Aorta (tissue), 1 donor: ENCODE results near the genes FARS2, F13A1 and RREB1.

GRCh38 chr6:5120403-5120807, 35.3 kb downstream of the PPP1R3G start:
- PRO-cap: no peak

- PRO-cap: no peak
These were observed 86.0 kb downstream of the LYRM4 start for GRCh38 chr6:5174687-5175219.

DNA sequence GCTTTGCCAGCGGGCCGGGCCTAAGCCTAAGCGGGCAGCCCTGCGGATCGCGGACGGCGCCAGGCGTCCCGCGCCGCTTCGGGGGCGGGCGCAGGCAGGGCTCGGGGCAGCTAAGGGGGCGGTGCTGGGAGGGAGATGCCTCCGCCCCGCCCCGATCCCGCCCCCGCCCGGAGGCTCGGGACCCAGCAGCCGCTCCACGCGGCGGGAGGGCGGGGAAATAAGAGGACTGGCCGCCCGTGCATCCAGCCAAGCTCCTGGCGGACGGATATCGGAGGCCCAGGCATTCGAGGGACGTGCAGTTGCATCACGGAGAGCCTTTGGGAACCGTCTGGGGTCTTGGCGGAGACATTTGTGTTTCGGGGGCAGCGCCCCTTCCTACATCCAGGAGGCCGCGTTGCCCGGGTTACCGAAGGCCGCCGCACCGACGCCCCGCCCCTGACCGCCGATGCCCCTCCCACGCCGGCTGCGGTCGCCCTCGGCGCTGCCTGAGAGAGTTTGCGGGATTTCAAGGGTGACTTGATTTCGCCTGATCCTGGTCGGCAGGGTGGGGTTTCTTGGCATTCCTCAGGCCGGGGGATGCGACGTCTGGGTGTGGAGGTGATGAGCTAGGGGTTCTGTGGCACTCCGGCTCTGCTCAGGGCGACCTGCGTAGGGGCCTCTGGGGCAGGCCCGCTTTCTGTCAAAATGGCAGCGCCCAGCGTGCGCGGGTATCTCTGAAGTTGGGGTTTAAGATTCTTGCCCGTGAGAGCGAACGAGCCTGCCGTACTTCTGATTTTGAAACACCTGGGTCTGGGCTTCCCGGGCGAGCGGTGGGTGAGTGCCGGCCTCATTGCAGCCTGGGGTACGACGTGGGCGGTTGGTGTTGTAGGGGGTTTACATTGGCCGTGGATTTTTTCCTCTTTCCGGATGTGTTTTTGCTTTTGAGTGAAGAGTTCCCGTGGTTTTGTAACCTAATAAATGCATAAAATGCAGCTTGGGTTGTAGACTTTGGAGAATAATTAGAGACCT, at the start of gene FARS2:
FARS2 (plus strand) TSS at position 666 of the 1,008 bp plus-strand sequence.
- PRO-cap: no peak

DNA sequence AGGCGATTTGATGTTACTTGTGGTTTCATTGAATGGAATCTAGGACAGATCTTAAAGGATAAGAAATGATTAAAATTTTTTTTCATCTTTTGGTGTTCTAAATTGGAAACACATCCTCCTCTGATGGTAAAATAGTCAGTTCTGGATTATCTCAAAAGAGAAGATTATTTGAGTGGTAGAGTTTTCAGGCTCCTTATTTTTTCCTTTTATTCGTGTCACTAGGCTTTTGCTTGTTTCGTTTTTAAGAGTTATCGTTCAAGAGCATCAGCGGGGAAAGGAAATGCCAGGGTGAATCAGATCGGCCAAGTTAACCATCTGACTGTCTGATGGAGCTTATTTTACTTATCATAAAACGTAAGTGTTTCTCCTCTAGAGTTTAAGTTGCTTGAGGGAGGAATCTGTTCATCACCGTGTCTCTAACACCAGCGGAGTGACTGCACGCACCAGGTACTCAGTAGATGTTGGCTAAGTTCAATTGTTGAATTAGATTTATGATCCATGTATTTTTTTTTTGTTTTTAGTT, 236.9 kb downstream of the FARS2 start:
- PRO-cap: no peak

DNA sequence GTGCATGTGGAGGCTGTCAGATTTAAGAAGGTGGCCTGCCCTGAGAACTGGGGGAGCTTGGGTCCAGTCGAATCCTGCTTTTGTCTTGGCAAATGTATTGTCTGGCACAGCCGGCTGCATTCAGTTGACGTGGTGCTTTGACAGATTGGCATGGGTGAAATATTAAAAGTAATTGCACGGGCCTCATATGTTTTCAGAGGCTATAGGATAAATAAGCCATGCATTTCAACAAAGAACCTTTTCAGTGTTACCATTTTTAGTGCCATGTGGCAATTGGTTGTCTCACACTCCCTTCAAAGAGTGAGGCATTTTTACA, 361.1 kb downstream of the NRN1 start:
- PRO-cap: no peak

DNA sequence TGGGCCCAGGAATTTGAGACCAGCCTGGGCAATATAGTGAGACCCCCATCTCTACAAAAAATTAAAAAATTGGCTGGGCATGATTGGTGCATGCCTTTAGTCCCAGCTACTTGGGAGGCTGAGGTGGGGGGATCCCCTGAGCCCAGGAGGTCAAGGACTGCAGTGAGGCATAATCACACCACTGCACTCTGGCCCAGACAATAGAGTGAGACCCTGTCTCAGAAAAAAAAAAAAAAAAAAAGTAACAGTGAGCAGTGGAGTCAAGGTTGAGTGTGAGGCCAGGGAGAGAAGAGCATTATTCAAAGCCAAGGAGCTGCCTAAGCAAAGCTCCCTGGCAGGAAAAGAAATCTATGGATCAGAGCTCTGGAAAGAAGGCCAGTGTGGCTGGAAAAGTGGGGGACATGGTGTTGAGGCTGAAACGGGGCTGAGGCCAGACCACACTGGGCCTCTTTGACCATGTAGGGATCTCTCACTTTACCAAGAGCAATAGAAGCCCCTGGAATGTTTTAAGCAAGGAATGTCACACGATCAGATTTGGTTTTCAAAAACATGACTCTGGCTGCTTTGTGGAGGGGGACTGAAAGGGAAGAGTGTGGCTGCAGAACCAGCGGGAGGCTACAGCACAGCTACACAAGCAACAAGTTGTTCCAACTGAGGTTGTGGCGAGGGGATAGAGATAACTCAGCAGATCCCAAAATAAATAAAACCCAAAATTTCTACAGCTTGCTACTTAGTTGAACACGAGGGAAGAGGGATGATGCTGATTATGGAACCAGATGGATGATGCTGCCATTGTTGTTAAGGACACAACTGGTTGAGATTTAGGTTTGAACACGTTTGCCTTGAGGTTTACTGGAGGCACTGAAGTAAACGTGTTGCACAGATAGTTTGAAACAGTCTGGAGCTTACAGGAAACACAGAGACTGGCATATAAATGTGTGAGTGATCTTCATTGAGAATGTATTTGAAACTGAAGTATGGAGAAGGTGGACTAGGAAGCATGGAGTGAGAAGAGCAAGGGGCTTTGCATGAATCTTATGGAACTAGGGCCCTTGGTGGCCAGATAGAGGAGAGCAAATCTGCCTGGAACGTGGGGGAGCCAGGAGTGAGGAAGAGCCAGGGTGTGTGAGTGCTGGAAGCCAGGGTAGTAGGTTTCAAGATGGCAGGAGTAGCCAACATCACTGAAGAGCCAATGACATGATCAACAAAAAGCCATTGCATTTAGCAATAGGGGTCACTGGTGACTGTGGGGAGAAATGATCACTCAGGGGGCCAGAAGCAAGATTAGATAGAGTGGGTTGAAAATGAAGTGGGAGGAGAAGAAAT, 345.8 kb downstream of the NRN1 start:
- PRO-cap: no peak

DNA sequence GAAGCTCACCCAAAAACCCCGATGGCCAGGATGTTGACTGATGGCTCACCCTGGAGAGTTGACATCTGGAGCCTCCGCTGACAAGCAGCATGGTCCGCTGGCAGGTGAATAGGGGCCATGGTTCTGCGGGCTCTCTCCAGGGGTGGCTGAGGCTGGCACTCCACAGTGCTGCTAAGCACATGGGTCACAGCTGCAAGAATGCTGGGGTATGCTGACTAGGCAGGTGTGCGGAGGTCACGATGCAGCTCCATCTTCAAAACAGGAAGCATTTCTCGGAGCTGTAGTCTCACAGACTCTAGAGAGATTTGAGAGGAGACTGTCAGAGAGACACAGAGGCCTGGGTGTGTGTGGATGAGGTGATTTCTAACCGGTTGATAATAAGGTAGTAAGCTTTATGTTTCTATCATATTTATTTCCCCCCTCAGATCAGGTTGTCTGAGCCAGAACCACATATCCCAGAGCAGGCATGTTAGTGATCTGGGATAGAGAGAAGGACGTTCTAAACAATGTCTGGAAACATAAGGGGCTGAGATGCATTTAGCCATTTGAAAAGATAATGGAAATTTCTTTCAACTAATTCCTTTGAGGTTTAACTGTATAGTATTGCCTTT, 341.5 kb downstream of the NRN1 start:
- PRO-cap: no peak

DNA sequence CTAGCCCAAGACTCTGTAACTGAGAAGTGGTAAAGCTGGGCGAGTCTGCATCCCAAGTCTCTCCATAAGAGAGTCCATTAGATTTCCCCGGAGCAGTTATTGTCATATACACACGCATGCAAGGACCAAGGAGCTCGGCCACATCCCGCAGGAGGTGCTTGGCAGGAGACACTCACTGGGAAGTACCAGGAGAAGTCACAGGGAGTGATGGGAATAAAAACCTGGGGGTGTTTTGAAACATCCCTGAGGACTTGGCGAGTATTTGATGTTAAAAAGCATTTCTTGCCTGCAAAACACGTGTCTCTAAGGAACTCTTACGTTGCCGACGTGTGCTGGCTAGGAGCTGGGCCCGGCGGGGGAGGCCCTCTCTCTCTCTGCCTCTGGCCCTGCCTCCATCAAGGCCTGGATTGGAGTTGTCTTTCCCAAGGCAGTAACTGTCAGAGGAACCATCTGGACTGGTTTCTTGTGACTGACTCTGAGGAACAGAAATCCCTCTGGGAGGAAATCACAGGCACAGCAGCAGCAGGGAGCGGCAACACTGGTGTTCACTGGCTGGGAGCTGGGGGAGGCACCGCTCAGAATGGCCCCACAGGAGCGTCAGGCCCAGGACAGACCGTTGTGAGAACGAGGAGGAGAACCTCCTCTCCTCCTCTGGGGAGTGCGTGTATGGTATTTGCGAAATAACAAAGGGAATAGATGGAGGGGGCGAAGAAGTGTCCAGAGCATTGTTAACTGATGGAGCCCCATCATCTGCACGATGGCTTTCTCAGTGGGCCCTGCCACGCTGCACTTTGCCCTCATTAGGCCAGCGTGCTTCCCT, 244.2 kb downstream of the NRN1 start:
- PRO-cap: no peak

DNA sequence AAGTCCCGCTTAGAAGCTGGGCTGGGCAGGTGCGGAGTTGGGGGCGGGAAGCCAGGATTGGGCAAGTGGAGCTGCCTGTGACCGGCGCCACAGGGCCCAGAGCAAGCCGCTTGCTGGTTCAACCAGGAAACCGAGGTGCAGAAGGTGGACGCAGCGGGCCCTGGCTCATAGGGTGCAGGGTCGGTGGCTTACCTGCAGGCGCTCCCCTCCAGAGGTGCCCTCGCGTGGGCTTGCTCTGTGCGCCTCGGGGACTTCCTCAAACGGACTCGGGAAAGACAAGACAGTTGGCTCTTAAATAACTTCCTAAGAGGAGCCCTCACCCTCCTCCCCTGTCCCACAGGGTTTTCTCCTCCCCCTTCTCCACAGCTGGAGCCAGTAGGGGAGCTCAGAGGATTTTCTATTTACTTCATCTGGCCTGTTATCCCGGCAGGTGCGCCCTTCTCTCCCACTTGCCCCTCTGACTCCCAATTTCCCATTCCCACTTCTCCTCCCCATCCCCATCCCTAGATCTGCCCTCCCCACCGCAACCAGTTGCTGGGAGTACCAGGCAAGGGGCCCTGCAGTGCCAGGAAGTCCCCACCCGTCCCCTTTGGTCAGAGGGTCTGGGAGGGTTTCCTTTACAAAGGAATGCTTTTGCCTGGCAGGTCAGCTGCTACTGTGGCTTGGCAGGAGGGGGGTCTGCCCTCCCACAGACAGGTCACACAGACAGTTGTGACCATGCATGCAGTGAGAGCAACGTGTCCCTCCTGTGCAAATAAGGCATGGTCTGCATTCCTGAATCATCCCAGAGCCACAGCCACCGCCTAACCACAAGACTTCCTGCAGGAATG, at the start of gene F13A1:
F13A1 (minus strand) TSS at position 268 of the 830 bp plus-strand sequence.
- PRO-cap: unidirectional peak, minus-strand start at position 268 of the sequence

DNA sequence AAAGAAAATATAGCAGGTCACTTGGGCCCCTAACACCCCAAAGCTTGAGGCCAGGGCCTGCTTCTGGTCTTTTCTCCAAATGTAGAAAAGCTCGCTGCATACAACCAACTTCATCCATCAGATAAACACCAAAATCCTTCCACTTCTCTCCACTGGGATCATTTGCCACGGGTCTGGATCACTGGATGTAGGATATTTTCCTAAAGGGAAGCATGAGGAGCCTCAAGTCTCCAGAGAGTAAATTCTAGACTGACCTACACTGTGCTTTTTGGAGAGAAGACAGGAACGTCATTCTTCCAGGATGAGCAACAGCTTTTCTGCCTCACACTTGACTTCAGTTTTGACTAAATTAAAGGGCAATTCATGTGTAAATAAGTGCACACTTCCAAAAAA, 12.1 kb downstream of the LY86 start:
- PRO-cap: no peak

GRCh38 chr6:6614017-6615093, 25.8 kb downstream of the LY86 start:
- PRO-cap: no peak

- PRO-cap: no peak
These were observed 95.2 kb downstream of the LY86 start for GRCh38 chr6:6683287-6684485.

DNA sequence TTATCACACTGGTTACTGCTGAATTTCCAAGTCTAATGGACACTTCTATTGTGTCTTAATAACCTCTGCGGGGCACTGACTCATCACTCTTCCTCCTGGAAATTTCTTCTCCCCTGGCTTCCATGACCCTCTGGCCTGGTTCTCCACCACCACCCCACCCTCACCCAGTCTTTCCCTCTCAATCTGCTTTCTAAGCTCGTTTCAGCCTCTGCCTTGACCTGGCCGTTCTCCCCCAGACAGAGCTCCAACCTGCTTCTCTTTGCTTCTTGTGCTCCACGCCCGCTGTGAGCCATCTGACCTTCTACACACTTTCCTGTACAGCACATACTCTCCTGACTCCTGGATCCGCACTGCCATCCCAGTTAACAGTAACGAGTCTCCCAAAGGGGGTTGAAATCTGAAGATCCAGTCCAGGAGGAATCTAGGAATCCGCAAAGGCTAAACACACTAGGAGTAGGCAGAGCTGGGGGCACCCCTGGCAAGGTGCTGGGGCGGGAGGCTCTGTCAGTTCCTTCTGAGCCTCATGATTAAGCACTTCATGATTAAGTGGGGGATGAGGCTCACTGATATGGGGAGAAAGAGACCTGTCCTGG, 146.2 kb downstream of the LY86 start:
- PRO-cap: no peak

DNA sequence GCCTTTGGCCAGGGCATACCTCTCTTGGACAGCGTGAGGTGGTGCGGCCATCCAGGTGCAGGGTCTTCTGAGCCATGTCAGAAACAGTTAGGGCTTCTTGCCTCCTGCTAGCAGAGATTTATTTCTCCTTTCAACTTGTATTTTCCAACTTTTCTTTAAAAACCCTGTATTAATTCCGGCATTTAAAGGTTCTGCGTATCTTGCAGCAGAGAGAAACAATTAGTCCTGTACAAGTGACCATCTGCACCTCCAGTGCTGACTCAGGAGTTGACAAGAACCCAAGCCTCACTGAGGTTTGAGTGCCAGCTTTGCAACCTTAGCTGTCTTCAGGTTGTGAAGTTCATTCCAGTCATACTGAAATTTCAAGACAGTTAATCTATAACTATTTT, 177.9 kb downstream of the LY86 start:
- PRO-cap: no peak

GRCh38 chr6:6882868-6883652, 224.7 kb upstream of the RREB1 start:
- PRO-cap: no peak

GRCh38 chr6:6885351-6886663, 222.0 kb upstream of the RREB1 start:
- PRO-cap: unidirectional peak, minus-strand start at chr6:6885552

- PRO-cap: no peak
These were observed 54.4 kb upstream of the RREB1 start for GRCh38 chr6:7053378-7053823.

GRCh38 chr6:7087041-7087398, 20.7 kb upstream of the RREB1 start:
- PRO-cap: no peak

GRCh38 chr6:7107656-7108310, at the start of gene RREB1:
Gene RREB1 (plus strand): TSS chr6:7107961.
- PRO-cap: bidirectional peak, plus-strand start at chr6:7107788, minus-strand start at chr6:7107734

DNA sequence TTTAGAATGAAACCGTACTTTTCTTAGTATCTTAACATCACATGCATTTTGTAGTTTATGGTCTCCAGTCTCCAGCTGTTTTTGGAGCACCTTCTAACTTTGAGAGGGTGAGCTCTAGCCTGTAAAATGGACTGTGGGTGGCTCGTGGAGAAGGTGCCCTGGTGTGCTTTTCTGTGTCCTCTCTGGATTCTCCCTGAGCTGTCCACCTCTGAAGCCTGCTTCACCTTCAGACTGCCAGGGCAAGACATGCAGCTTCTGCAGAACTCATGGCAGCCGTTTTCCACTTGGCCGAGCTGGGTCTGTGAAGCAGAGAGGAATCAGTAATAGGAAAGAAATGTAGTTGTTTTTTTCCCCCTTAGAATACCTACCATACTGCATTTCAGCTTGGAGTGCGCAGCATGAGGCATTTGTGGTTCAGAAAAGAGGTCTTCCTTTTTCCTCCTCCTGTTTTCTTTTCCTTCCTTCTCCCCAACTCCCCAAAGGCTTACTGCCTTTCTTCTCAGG, 39.2 kb downstream of the RREB1 start:
- PRO-cap: no peak